Measurements from ENCODE around the gene ZNF84.

DNA sequence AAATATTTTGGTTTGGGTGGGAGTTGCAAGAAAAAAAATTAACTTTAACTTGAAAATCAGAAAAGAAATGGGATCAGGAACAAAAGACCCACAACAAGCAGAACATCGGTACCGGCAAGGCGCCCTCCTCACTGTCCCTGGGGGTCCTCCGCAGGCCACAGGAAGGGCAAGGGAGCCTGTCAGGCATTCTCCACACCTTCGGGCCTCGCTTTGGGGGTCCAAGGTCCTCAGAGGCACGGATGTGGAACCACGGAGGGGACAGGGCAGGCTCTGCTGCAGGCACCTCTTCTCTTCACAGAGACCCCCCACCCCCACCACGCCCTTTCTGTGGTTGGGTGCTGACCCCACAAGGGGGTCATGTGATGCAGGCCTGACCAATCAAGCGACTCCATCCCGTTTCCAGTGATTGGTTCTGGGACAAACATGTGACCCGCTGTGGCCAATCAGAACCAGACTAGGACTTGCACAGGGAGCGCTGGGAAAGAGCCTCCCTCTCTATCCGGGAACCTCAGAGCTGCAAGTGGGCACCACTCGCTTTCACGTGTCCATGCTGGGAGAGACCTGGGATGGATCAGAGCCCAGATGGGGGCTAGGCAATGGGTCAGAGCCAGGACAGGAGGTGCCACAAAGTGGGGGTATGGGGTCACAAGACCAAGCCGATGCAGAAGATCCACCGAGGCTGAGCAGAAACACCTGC is 181.2 kb upstream of the SFSWAP start:
- PRO-cap, 2 experiments: no peak in any of the 2 experiments

DNA sequence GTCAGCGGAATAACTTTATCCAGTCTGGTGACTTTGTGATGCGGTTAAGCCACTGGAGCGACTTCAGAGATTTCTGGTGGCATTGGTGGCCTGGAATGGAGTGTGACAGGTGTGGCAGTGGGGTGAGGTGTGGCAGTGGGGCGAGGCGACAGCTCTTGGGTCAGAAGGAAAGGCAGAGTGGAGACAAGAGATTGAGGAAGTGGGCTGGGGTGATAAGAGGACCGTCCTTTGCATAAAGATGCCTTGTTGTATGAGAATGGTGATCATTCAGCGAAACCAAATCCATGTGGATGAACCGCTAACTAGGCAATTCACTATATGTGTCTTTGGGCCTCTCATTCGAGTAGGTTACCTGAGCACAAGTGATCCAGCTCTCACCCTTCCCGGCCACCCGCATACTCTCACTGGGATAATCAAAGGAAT is 46.6 kb downstream of the SFSWAP start:
- PRO-cap, 2 experiments: no peak in any of the 2 experiments

DNA sequence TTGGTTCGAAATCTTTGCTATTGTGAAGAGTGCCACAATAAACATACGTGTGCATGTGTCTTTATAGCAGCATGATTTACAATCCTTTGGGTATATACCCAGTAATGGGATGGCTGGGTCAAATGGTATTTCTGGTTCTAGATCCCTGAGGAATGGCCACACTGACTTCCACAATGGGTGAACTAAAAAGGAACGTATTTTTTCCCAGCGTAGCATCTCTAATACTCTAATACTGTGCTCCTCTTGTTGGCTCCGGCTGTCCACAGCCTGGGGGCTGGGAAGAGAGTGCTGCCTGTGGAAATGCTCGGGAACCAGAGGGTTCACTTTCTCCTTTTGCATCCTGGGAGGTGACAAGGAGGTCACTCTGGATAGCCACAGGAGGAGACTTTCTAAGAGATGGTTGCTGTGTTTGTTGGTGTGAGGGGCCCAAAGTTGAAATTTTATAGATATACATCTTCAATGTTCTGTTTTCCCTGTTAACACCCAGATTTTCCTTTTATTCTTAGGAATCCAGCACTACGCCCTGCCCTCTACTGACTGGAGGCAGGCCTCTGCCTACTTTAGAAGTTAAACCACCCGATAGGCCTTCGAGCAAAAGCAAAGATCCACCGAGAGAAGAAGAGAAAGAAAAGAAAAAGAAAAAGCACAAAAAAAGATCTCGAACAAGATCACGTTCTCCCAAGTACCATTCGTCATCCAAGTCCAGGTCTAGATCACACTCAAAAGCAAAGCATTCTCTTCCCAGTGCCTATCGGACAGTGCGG is 50.5 kb upstream of the MMP17 start:
- PRO-cap, 2 experiments: no peak in any of the 2 experiments

GRCh38 chr12:131860399-131861252 is 32.4 kb downstream of the MMP17 start:
- PRO-cap, 2 experiments: no peak in any of the 2 experiments

DNA sequence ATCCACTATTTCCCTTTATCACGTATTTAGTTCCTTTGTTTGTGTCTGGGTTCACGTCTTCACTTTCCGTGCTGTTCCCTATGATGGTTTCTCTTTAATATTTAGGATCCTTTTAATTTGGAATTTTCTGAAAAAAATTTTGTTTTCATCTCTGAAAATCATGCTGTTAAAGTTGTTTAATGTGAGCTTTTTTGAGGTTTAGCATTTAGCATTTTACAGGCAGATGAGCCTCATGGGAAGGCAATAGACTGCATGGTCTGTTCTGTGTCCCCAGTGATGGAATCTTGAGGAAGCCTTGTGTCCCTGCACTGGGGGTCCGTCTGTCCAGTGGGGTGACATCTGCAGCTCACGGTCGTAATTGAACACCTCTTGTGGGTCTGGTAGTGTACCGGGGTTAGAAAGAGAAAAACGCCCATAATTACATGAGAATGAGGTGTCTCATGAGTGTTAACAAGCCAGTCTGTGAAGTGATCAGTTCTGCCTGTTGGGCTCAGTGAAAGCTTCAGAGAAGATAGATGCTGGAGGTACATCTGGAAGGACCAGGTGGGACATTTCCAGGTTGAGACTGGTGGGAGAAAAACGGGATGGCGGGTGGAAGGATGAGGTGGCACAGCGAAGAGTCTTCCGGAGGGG is 87.2 kb downstream of the EP400 start:
- PRO-cap, 2 experiments: no peak in any of the 2 experiments

DNA sequence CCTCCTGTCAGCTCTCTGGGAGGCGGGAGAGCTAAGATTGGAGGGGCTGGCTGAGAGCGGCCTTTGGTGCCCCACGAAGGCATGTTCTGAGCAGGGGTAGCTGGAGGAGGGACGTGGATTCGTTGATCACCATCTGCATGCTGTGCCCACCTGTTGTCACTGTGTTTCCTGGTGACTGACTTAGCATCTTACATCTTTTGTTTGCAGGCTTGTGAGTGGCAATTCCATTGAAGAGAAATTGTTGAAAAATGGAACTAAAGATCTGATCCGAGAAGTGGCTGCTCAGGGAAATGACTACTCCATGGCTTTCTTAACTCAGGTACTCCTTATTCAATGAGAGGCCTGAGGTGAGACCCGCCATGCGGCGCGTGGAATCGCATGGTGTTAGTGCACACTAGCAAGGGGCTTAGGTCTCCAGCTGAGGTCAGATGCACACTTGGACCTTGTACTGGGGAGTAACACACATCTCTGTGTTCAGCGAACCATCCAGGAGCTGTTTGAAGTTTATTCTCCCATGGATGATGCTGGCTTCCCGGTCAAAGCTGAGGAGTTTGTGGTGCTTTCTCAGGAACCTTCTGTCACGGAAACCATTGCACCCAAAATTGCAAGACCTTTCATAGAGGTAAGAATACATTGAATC is 87.9 kb downstream of the EP400 start:
- PRO-cap, 2 experiments: no peak in any of the 2 experiments

- PRO-cap, 2 experiments: no peak in any of the 2 experiments
Observed at GRCh38 chr12:132104605-132105178, 39.4 kb downstream of the DDX51 start.

GRCh38 chr12:132178713-132179545 is 34.7 kb downstream of the NOC4L start:
- PRO-cap, 2 experiments: no peak in any of the 2 experiments

DNA sequence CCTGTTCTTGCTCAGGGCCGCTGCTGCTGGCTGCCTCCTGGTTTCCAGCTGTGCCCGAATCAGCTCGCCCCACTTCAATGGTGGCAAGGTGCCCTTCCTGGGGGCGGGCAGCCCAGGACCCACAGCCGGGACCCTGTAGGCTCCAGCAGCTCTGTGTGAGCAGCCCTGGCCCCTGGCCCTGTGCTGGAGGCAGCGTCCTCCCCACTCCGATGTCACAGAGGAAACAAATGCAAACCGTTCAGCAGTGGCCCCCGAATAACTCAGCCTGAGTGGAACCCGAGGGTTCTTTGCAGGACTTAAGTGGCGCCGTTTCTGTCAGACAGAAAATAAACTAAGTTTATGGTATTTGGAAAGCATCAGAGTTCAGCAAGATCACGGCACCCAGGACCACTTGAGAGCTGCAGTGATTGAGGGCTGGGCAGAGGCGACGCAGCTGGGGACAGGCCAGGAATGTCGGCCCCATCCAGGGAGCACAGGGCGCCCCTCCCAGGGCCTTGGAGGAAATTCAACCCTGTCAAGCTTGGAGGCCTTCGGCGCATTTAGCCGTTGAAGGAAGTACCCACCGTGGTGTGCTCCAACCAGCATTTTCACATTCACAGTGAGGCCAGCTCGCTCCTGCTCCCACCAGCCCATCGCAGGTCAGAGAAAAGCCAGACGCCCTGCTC is 55.9 kb downstream of the GALNT9 start:
- PRO-cap, 2 experiments: no peak in any of the 2 experiments

- PRO-cap, 2 experiments: no peak in any of the 2 experiments
Observed at GRCh38 chr12:132356517-132357332, 27.3 kb upstream of the GALNT9 start.

- PRO-cap, 2 experiments: no peak in any of the 2 experiments
Observed at GRCh38 chr12:132583402-132584172, 26.8 kb downstream of the LRCOL1 start.

DNA sequence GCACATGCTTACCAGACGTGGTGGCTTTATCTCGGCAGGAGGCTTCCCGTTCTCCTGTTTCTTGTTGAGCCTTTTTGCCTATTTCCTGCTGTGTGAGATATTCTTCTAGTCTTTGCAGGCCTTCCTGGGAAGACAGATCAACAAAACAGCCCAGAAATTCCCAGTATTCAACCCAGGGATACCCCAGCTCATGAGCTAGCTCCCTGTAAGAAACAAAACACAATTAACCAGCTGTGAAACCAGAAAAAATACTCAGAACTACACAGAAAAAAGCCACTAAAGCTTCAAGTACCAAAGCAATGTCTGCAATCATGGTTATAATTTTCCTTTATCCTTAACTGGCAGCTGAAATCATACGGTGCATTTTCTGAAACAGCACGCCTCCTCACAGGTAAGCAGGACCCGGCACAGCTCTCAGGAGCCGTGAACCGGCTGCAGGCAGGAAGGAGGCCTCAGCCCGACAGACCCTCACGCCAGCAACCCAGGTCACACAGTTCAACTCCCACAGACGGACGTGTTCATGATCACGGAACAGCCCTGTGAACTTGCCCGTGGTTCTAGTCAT is 23.8 kb downstream of the PGAM5 start:
- PRO-cap, 2 experiments: no peak in any of the 2 experiments

DNA sequence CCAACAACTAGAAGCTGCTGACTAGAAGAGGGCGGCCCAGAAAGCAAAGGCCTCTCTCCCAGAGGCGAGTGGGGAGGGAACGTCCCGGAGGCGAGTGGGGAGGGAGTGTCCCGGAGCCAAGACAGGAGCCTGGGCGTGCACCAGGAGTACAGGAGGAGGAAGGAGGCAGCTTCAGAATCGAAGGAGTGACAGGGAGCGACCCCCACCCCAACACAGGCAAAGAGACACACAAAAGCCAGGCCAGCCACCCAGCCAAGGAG is 20.9 kb downstream of the ANKLE2 start:
- PRO-cap, 2 experiments: peak in 1 of 2 experiments; most common plus-strand start position 146 of the sequence (in 1)

- PRO-cap, 2 experiments: no peak in any of the 2 experiments
Observed at GRCh38 chr12:132894997-132895399, 7.6 kb upstream of the CHFR start.

GRCh38 chr12:132904681-132905066 is 17.3 kb upstream of the CHFR start:
- PRO-cap, 2 experiments: peak in 2 of 2 experiments; most common minus-strand start chr12:132904874 (in 2)

DNA sequence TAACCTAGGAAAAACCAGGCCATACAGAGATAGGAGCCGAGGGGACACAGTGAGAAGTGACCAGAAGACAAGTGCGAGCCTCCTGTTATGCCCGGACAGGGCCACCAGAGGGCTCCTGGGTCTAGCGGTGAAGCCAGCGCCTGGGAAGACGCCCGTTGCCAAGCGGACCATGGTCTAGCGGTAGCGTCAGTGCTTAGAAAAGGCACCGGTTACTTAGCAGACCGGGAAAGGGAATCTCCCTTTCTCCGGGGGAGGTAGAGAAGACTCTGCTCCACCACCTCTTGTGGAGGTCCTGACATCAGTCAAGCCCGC is 9.2 kb upstream of the ZNF26 start:
- PRO-cap, 2 experiments: no peak in any of the 2 experiments

DNA sequence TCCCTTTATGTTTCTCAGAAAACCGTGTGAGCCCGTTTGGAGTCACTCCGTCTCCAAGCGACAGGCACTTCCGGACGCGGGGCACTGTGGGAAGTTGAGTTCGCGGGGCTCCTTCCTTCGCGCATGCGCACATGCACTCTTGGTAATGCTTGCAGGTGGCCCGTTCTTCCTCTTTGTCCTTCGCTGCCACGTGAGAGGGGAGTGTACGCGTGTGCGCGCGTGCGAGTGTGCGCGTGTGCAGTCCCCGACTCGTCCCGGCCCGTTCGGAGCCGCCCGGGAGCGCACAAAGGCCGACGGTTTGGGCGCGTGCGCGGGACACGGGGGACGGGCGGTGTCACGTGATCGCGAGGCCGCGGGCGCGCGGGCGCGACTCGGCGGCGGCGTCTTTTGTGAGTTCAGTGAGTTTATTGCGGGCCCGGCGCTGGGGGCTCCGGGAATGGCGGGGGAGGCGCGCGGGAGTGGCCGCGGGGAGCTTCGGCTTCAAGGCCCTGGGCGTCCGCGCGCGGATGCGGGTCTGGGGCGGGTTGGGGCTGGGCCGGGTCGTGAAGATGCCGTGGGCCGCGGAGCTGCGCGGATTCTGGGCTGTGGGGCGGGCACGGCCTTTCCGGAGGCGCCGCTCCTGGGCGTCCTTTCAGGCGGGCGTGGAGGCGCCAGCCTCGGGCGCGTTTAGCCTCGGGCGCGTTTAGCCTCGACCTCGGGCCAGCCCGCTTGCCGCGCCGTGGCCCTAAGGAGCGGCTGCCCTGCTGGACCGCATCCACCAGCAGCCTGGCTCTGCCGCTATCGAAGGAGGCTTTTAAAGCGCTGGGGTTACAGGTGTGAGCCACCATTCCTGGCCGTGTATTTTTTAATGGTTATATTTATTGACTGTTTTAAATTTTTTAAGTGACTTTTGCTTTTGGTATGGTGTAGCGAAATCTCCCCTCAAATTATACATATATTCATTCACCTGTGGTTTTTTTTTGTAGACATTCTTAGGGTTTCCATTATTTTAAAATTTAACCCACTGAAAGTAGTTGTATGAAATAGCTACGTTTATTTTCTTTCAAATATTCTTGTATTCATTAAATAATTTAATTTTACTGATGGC is at the start of gene ZNF84:
TSS of gene ZNF84 (plus strand) at position 353 of the 1,087 bp plus-strand sequence.
- PRO-cap, 2 experiments: peak in 2 of 2 experiments; most common plus-strand start position 353 of the sequence (in 1); most common minus-strand start position 47 of the sequence (in 1)

DNA sequence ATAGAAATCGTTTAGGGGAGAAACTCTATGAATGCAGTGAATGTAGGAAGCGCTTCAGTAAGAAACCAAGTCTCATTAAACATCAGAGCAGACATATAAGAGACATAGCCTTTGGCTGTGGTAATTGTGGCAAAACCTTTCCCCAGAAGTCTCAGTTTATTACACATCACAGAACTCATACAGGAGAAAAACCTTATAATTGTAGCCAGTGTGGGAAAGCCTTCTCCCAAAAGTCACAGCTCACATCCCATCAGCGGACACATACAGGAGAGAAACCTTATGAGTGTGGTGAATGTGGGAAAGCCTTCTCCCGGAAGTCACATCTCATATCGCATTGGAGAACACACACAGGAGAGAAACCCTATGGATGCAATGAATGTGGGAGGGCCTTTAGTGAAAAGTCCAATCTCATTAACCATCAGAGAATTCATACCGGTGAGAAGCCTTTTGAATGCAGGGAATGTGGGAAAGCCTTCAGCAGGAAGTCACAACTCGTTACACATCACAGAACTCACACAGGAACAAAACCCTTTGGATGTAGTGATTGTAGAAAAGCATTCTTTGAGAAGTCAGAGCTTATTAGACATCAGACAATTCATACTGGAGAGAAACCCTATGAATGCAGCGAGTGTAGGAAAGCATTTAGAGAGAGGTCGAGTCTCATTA is 20.1 kb downstream of the ZNF84 start:
- PRO-cap, 2 experiments: no peak in any of the 2 experiments

GRCh38 chr12:133191334-133192035 is 10.2 kb downstream of the ZNF268 start:
- PRO-cap, 2 experiments: no peak in any of the 2 experiments